Foreskin keratinocyte (primary cell): ENCODE measurements around a stretch of chr22.

DNA sequence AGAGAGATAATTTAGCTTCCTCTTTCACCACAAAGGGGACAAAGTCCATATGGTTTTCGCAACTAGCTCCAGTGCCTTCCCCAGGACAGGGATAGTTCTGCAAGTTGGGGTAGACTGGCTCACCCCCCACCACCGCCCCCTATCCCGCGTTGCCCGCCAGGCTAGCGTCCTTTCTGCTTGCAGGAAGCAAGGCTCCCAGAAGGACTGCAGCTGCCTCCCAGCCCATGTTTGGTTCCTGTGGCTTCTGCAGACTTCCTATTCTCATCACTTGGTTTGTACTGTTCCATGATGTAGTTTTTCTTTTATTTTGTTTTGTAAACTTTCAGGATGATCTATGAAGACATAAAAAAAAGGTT, 75.6 kb upstream of the MYO18B start:
- RAMPAGE, total RNA, result no peak

DNA sequence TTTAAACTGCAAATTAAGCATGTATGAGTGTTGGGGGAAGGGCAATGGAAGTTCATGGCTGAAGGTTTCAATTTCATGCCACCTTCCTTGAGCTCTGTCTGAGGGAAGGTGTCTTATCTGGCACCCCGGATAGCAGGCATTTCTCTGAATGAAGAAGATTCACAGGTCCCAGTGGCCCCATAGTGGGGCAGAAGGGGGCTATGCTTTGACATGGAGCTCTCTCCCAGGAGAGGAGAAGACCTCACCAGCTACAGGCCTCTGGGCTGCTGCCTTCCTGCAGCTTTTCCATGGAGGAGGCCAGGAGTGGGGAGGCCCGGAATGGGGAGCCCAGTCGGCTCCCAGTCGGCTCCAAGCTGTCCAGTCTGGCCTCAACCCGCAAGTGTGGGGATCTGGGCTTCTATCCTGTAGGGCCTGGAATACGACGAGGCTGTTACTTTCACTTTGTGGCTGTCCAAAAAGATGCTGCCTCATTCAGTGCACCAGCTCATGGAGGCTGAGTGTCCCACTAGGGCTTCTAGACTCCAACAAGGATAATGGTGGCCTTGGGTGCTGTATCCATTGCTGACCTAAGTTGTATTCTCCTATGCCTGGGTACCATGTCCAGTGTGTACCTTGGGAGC, 896 bp downstream of the MYO18B start:
- RAMPAGE, total RNA, result no peak

- RAMPAGE, total RNA, result no peak
Measured at GRCh38 chr22:25873188-25873387, 131.1 kb downstream of the MYO18B start.

- RAMPAGE, total RNA, result no peak
Measured at GRCh38 chr22:26471274-26471943, 12.2 kb downstream of the HPS4 start.

DNA sequence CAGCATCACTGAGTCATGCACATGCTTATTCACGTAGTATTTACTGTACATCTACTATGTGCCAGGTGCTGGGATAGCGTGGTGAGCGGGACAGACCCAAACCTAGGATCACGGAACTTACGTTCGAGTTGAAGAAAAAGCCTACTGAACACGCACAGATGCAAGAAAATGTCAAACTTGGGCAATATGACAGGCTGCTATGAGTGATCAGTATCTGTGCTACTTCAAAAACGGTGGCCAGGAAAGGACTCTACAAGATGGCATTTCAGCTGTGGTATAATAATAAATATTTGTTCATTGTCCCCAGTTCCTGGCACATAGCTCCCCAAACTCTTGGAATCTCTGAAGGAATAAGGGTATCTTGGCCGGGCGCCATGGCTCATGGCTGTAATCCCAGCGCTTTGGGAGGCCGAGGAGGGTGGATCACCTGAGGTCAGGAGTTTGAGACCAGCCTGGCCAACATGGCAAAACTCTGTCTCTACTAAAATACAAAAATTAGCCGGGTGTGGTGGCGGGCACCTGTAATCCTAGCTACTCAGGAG, 16.1 kb upstream of the TFIP11 start:
- RAMPAGE, total RNA, result no peak

DNA sequence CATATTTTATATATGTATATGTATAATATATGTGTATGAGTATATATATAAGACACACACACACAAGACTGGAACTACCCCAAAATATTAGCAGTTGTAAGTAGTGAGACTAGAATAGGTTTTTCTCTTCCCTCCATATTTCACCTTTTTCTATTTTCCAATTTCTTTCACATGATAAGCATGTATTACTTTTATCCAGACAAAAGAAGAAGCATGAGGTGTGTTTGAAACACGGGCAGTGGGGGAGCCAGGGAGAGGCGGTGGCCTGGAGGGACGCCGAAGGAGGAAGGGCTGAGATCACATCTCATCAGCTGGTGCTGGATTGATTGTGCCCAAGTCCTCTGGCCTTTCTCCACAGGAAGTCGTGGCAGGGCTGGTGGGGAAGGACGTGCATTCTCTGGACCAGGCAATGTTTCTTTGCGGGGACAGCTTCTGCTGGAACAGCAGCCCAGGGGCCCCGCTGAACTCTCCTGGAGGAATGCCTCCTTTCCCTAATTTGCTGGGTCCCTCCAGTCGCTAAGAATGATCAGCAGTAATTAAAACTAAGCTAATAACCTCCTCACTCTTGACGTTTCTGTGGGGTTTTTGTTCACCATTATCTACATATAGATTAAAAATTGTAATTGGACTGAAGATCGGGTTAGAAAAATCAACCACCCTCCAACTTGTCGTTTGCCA, 118.5 kb downstream of the CRYBA4 start:
- RAMPAGE, total RNA, result no peak

GRCh38 chr22:26742351-26742949, 120.7 kb downstream of the CRYBA4 start:
- RAMPAGE, total RNA, result no peak

DNA sequence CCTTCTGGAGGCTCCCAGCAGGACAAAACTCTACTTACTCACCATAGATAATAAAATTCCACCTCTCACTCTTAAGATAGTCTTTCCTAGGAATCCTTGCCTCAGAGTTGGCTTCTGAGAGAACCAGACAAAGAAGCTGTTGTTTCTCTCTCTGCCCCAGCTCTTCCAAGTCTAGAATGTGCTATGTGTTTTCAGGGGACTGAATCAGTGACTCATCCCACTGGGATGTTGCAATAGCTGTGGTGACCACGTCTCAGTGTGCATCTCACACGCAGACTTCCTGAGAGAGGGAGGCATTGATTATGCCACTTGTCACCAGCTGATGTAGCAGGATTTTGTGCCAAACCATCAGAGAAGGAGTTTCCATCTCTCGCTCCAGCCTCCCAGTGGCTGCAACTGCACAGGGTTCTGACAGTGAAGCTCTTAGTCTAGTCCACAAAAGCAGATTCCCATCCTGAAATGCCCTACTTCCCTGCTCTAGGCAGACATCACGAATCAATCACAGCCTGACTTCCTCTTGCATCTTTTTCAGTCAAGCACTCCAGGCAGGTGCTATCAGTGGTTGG, 491.4 kb downstream of the CRYBA4 start:
- RAMPAGE, total RNA, result no peak

DNA sequence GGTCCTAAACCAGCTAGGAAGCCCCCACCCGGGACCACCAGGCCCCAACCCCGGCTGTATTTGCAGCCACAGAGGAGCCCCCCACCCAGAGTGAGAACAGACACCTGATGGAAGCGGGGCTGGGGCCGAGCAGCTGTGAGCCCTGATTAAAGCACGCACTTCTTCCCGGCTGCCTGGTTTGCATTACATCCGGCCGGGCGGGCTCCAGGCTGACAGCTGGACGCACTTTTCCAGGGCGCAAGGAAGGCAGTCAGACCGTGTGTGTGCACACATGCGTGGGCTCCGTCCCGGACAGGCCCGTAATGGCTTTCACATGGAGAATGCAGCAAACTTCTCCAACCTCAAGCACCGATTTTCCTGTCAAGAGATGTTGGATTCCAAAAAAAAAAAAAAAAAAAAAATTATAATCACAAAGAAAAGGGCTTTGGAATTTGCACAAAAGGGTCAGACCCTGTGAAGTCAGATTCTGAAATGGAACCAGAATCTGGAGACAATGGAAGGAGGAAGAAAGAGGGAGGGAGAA, 365.7 kb downstream of the MN1 start:
- RAMPAGE, total RNA, result no peak

DNA sequence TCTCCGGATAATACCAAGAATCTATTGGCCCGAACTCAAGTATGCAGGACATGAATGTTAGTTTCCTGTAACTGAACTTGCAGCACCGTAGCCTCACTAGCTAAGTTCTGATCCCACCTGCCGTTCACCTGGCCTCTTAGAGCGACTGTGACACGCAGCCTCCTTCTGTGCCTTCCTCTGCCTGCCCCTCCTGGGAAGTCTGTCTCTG, 326.4 kb downstream of the MN1 start:
- RAMPAGE, total RNA, result no peak

GRCh38 chr22:27638017-27638428, 163.5 kb downstream of the MN1 start:
- RAMPAGE, total RNA, result no peak

GRCh38 chr22:27651404-27651888, 150.1 kb downstream of the MN1 start:
- RAMPAGE, total RNA, result no peak

DNA sequence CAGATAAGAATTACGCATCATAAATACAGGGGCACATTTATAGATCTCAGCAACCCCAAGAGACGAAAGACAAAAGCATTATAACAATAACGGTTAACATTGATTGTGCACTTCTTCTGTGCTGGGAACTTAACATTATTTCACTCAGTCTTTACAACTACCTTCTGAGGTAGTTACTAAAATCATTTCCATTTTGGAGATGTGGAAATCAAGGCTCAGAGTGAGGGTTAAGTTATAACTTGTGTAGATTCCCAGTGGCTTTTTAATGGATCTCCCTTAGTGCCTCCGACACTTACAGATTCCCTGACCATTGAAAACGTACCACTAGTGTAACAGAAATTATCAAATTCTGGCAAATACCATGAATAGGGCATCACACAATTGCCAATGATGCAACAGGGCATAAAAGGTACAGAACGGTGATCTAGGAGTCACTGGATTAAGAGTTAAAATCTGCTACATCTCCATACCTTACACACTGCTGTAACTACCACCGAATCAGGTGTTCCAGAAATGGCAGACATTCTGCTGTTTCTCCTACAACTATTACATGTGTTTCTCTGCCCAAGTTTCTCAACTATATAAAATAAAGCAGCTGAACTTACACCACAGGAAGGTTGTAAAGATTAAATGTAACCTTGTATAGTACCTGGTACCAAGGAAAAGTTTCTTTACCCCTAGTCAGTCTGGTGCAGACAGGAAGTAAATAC, 49.3 kb downstream of the PITPNB start:
- RAMPAGE, total RNA, result no peak

DNA sequence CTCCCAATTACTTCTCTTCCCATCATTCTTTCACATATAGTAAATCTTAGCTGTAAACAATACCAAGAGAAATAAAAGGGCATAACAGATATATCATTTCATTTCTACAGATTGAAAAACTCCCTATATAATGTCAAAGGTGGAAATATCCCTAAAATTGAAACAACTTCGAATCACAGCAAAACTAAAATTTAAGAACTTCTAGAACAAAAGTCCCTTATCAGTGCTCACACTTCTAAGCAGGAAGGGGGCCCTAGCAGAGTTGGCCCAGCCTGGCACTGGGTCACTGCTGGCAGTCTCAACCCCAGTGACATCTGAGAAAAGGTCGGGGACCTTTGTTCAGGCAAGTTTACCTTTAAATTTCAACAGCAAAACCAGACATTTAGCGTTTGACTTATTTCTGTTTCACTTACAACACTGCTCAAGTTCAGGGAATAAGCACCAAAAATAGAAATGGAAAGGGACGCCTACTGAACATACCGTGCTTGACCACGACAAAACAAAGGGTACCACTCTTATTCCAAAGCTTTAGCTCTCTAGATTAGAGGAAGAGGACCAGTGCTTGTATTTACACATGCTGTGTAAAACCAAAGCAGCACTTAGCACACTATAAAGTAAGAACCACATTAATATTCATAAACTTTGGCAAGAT, 26.3 kb downstream of the PITPNB start:
- RAMPAGE, total RNA, result no peak

- RAMPAGE, total RNA, result no peak
Measured at GRCh38 chr22:27896050-27897165, 22.6 kb downstream of the PITPNB start.

DNA sequence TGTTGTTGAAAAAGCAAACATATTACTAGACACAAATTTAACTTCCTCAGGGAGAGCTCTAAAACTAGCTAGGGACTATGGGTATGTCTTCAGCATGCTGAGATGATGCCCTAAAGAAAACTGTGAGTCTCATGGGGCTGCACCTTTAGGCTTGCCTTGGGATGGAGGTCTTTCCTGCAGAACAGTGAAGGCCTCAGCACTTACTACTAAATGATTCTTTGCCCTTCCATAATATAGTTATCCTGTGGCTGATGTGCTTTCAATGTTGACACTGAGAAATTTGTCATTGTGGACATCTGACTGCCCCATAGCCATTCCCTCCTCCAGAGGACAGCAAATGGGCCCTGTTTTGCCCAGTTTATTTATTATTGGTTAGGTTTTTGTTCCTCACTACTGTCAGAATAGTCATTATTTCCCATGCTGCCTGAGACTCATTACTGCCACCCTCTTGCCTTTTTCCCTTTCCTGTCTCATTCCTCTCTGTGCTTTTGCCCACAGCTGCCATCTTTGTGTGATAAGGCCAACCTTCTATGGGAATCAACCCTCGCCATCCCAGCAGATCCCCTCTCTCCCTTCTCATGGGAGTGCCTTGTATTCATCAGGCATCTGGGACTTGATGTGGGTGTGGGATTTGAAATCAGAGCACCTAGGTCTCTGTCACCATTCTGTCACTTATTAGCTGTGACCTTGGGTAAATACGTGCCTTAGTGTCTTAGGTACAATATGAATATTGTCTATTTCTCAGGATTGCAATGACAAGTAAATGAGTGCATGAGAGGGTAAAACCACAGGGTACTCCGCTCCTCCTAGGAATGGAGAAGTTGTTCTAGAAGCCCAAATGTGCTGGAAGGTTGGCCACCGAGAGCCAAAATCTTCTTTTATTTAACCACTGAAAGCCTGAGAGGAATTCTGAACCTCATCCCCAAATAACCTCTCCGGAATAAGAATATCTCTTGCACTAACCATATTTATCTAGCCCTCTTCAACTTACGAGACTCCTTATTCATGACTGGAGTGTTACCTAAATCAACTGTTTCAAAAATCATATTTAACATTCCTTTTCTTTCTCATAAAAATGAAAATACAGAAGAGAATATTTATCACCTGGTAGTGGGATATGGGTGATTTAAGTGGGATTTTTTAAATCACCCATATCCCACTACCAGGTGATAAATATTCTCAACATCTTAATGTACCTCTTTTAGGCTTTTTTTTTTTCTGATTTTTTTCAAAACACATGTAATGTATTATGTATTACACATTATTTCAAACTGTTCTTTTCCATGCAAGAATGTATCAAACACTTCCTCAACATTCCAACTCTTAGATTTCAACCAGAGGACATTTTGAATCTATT, 11.4 kb downstream of the PITPNB start:
- RAMPAGE, total RNA, result no peak

- RAMPAGE, total RNA, result no peak
Measured at GRCh38 chr22:28028867-28029783, 110.1 kb upstream of the PITPNB start.

DNA sequence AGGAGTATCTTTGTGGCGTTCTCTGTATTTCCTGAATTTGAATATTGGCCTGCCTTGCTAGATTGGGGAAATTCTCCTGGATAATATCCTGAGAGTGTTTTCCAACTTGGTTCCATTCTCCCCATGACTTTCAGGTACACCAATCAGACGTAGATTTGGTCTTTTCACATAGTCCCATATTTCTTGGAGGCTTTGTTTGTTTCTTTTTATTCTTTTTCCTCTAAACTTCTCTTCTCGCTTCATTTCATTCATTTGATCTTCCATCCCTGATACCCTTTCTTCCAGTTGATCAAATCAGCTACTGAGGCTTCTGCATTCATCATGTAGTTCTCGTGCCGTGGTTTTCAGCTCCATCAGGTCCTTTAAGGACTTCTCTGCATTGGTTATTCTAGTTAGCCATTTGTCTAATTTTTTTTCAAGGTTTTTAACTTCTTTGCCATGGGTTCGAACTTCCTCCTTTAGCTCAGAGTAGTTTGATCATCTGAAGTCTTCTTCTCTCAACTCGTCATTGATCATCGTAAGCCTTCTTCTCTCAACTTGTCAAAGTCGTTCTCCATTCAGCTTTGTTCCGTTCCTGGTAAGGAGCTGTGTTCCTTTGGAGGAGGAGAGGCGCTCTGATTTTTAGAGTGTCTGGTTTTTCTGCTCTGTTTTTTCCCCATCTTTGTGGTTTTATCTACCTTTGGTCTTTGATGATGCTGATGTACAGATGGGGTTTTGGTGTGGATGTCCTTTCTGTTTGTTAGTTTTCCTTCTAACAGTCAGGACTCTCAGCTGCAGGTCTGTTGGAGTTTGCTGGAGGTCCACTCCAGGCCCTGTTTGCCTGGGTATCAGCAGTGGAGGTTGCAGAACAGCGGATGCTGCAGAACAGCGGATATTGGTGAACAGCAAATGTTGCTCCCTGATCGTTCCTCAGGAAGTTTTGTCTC, 341.0 kb downstream of the TTC28 start:
- RAMPAGE, total RNA, result no peak

GRCh38 chr22:28760027-28760917, 12.2 kb upstream of the CCDC117 start:
- RAMPAGE, total RNA, result no peak

DNA sequence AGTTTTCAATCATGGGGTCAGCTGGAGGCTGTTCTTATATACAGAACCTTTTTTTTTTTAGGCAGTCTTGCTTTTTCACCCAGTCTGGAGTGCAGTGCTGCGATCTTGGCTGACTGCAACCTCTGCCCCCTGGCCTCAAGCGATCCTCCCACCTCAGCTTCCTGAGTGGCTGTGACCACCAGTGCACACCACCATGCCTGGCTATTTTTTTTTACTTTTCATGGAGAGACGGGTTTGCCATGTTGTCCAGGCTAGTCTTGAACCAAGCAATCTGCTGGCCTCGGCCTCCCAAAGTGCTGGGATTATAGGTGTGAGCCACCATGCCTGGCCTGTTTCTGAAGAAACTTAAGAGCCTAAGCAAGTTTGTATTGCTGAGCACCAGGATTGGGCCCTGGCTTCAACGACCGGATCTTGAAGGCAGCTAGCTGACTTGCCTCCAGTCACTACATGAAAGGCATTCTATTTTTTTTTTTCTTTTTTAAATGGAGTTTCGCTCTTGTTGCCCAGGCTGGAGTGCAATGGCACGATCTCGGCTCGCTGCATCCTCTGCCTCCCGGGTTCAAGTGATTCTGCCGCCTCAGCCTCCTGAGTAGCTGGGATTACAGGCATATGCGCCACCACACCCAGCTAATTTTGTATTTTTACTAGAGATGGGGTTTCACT, 20.2 kb downstream of the CCDC117 start:
- RAMPAGE, total RNA, result no peak